ENCODE results near the genes PRSS27 and PAQR4.

- PRO-cap = no peak
These were observed 1.7 kb upstream of the ECI1 start for GRCh38 chr16:2252869-2253636.

GRCh38 chr16:2436984-2437433 is 7.8 kb downstream of the CCNF start:
- PRO-cap = no peak

DNA sequence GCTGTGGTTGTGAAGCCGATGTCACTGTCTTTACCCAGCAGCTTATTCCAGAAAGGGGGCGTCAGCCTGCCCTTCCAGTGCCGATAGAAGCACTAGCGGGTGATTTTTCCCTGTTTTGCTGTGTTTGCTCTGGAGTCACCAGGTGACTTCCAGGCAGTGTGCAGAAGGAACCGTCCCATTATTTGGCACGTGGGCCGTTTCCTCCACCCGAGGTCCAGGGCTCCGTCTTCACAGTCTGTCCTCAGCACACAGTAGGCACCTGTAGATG is 1.0 kb downstream of the TBC1D24 start:
- PRO-cap = no peak

GRCh38 chr16:2480925-2481514 is 6.1 kb downstream of the TBC1D24 start:
- PRO-cap = no peak

DNA sequence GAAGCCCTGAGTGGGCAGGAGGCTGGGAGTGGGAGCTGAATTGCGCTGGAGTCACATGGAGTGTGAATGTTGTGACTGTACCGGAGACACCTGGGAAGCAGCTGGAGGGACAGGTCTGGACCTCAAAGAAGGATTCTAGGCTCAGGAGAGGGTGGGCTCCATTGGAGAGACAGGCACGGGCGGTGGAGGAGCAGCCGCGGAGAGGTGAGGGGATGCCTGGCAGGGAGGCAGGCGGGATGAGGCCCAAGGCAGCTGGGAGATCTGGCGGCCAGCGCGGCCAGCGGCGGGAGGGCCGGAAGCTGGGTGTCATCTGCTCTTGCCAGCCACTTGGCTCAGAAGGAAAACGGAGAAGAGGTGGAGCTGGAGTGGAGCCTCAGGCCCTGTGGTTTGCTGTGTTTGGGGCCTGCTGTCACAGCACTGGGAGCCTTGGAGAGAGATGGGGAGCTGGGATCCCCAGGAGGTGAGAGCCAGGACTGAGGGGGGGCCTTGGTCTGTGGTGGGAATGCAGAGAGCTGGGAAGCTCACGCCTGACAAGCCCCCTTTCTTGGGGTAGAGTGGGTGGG is 7.8 kb downstream of the TBC1D24 start:
- PRO-cap = no peak

DNA sequence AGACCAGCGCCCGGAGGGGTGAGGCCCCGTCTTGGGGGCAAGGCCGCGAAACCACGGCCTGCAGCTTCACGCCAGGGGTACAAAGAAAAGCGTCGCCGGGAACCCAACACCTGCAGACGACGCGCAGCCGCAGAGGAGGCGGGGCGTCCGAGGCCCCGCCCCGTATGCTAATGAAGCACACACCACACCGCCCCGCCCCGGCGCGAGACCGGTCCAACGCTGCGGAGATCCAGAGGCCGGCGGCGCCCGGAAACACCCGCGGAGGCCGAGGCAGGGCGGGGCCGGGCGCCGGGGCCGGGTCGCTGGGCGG is 284 bp upstream of the ATP6V0C start:
- PRO-cap = bidirectional peak, plus-strand start outside the sequence, minus-strand start at position 125 of the sequence

- PRO-cap = no peak
These were observed 16.0 kb downstream of the PRSS27 start for GRCh38 chr16:2704061-2704304.

DNA sequence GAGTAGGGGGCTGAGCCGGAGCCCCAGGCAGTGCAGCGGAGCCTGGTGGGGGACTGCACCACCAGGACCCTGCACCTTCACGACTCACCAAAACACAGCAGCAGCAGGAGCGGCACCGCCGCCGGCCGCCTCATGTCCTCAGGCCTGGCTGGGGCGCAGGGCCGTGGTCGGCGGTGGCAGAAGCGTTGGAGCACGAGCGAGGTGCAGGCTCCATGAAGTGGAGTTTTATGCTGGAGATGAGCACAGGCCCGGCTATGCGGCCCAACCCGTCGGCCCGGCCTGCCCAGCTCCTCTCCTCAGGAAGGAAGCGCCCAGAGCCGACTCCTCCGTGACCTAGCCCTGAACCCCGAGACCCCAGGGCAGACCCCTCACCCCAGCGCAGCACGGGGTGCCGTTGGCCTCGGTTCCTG is at the start of gene PRSS27:
PRSS27 (minus strand) TSS at position 198 of the 410 bp plus-strand sequence.
- PRO-cap = no peak

- PRO-cap = no peak
These were observed 7.3 kb downstream of the SRRM2 start for GRCh38 chr16:2759432-2760542.

DNA sequence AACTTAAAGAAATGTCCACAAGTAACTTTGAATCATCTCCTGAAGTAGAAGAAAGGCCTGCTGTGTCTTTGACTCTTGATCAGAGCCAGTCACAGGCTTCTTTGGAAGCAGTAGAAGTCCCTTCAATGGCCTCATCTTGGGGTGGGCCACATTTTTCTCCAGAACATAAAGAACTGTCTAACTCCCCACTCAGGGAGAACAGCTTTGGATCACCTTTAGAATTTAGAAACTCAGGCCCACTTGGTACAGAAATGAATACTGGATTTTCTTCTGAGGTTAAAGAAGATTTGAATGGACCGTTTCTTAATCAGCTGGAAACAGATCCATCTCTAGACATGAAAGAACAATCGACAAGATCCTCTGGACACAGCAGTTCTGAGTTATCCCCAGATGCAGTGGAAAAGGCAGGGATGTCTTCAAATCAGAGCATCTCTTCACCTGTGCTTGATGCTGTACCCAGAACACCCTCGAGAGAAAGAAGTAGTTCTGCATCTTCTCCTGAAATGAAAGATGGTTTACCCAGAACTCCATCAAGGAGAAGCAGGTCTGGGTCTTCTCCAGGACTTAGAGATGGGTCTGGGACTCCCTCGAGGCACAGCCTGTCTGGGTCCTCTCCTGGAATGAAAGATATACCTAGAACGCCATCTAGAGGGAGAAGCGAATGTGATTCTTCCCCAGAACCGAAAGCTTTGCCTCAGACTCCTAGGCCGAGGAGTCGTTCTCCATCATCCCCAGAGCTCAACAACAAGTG is 12.0 kb downstream of the SRRM2 start:
- PRO-cap = no peak

GRCh38 chr16:2795619-2796268 is 2.5 kb upstream of the PRSS41 start:
- PRO-cap = no peak

DNA sequence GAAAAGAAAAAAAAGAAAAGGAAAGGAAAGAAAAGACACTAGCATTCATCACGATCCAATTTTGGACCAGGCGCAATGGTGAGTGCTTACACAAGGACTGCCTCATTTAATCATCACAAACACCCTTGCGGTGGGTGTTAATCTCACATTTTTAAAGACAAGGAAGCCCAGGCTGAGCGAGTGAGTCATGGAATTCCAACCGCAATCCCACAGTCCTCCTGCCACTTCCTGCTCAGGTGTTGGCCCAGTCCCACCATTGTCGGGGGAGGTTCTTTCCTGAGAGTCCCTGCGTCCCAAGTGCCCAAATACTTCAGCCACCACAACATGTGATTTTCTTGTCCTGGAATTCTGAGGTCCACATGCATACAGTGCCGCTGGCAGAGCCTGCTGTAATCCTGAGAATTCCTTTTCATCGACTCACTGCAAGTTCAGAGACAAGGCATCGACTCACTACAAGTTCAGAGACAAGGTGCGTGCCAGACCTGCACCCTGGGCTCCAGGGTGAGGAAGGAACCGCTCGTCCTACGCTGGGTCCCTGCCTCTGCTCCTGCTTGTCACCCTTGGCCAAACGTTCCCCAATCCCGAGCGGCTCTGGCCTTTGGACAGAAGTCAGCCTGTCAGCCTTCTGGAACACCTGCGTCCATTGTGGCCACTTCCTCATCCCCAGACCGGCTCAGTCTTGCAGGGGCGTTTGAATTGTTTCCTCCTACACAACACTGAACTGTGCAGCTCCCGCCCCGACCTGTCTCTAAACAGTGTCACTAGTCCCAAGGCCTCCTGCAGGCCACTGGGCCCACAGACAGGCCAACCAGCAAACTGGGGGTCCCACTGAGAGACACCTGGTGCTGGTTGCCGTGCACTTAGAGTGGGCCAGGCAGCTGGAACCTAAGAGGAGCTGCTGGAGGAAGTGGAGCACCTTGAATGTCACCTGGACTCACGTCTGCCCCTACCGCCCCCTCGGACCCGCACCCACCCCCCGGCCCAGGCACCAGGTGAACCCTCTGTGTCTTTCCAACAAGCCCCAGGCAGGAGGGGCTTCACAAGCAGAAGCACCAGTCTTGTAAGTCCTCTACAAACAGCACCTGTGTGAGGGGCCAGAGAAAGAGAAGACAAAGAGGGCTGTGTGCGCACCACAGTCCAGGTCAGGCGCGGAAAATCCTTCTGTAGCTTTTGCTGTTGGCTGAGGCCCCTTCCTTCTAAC is 6.0 kb downstream of the ZG16B start:
- PRO-cap = bidirectional peak, plus-strand start at position 262 of the sequence, minus-strand start at position 112 of the sequence; unidirectional peak, plus-strand start at position 455 of the sequence; bidirectional peak, plus-strand start at position 755 of the sequence, minus-strand start at position 647 of the sequence

- PRO-cap = no peak
These were observed 1.8 kb downstream of the PRSS22 start for GRCh38 chr16:2856146-2856610.

DNA sequence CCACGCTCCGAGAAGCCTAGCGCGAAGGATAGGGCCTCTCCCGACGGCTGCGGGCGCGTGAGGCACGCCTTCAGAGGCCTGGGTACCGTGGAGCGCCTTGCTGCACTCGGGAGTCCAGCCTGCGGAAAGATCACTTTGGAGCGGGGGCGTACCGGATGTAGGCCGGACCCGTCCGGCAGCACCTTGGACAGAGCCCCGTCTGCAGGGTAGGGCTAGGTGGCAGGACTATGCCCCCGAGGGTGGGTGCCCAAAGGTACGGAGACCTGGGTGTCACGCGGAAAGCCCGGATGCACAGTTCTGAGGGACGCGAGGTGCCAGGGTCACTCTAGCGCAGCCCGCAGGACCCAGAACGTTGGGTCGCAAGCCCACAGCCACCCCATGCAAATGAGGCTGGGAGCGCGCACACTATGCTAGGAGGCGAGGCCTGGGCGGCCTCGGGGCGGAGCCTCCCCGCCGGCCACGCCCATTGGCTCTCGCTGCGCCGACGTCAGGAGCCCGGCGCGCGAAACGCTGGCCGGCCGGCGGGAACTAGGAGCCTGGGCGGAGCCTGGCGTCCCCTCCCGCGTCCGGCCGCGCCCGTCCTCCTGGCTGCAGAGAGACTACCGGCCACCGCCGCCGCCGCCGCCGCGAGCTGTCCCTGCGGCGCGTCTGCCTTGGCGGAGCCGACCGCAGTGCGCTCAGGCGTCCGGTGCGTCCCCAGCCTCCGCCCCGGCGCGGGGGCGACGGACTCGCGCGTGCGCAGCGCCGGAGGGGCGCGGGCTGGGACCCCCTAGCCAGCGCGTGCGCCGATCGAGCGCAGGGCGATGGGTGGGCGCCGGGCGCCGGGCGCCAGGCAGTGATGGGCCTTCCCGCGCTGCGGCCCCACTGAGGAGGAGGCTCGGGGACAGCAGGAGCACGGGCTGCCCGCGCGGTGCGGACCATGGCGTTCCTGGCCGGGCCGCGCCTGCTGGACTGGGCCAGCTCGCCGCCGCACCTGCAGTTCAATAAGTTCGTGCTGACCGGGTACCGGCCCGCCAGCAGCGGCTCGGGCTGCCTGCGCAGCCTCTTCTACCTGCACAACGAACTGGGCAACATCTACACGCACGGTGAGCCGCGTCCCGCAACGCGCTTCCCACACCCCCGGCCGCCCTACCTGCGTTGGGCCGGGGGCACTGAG is at the start of gene PAQR4:
PAQR4 (plus strand) TSS at position 593 of the 1,156 bp plus-strand sequence.
- PRO-cap = bidirectional peak, plus-strand start at position 593 of the sequence, minus-strand start at position 386 of the sequence

DNA sequence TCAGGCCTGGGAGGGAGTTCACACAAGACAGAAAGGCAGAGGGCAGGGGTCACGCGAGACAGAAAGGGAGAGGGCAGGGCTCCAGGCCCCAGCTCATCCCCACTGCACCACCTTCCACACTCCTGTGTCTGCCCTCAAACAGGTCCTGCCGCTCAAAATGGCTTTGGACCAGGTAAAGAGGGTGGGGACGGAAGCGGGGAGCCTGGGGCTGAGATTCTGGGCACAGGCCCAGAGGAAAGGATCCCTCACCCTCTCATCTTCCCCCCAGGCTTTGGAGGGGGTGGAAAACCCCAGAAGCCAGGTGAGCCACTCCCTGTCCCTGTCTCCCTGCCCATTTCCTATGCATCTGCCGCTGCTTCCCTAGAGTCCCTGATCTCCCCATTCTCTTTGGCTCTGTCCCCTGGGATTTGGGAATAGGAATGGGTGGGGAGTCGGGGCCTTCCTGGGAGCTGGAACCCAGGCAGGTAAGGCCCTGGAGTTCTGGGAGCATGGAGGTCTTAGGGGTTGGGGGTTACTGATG is 12.5 kb upstream of the PKMYT1 start:
- PRO-cap = no peak

DNA sequence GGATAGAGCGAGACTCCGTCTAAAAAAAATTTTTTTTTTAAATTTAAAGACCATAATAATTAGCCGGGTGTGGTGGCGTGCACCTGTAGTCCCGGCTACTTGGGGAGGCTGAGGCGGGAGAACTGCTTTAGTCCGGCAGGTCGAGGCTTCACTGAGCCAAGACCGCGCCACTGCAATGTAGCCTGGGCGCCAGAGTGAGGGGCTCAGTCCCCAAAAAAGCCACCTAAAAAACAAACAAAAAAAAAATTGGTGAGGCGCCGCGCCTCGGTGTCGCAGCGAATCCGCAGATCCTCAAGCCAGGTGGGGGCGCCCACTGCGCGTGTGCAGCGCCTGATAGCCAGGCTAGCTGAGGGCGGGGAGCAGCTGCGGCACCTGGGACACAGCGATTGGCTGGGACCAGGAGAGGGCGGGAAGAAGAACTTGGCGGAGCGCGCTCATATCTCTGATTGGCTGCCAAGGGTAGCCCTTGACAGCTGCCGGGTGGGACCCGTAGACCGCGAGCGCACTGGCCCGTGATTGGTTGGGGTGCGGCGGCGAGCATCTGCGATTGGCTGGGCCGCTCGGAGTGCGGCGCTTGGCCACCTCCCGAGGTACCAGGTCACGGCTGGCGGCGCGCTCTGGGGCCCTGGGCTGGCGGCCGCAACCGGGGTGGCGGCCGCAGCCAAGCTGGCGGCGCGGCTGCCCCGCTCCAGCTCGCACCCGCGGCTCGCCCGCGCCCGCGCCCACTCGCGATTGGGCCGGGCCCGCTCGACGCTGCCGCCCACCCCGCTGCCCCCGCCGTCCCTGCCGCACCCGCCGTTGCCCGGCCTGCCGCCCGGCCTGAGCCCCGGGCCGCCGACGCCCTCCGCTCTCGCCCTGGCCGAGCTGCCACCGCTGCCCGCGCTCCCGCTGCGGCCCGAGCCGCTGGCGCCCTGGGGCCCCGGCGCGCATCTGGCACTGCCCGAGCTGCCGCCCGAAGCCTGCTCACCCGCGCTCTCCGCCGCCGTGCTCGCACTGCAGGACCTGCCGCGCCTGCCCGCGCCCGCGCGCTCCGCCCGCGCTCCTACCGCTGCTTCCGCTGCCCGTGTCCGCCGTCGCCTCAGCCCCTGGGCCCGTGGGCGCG is 8.8 kb upstream of the CLDN9 start:
- PRO-cap = bidirectional peak, plus-strand start at position 601 of the sequence, minus-strand start at position 298 of the sequence; bidirectional peak, plus-strand start at position 993 of the sequence, minus-strand start at position 975 of the sequence

DNA sequence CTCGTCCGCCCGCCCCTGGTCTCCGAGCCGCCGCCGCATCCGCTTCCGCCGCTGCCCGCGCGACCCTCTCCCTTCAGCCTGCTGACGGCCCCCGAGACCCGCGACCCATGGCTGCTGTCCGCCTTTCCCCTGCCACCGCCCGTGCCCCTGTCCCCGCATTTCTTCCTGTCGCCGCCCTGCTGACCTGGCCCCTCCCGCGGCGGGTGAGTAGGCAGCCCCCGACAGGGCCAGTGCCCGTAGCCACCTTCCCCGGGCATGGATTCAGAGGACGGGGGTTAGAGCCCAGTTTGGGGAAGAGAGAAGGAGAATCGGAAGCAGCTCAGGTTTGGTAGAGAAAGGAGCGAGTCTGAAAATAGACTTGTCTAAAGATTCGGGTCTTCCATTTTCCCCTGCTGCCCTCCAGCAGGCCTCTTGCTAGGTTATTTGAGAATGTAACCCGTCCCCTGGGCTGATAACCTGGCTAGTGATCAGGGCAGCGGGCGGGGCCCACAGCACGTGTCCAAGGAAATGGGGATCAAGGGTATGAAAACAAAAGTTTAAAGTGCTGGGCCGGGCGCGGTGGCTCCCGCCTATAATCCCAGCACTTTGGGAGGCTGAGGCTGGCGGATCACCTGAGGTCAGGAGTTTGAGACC is 7.9 kb upstream of the CLDN9 start:
- PRO-cap = bidirectional peak, plus-strand start at position 531 of the sequence, minus-strand start at position 425 of the sequence

- PRO-cap = bidirectional peak, plus-strand start at chr16:3007388, minus-strand start at chr16:3007189
These were observed 5.5 kb upstream of the CLDN9 start for GRCh38 chr16:3006773-3008041.

- PRO-cap = no peak
These were observed 633 bp downstream of the HCFC1R1 start for GRCh38 chr16:3023060-3023558.

DNA sequence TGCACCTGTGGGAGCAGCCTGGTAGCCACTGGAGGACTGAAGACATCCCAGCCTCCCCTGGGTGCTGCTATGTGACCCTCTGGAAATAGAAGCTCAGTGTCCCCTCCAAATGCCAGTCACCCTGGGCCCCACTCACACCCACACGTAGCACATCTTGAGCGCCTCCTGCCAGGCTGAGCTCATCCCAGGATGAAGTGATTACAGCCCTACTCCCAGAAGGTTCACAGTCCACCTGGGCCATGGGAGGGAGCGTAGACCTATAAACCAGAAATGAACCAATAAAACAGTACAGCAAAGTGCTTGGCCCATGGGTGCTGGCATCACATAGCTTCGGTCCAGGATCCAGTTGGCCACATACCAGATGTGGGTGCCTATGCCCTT is 2.1 kb upstream of the BICDL2 start:
- PRO-cap = no peak

Measured in bile duct (tissue), 1 donor.